Cerebral cortex (tissue), 2 donors: ENCODE measurements around a stretch of chr16.

DNA sequence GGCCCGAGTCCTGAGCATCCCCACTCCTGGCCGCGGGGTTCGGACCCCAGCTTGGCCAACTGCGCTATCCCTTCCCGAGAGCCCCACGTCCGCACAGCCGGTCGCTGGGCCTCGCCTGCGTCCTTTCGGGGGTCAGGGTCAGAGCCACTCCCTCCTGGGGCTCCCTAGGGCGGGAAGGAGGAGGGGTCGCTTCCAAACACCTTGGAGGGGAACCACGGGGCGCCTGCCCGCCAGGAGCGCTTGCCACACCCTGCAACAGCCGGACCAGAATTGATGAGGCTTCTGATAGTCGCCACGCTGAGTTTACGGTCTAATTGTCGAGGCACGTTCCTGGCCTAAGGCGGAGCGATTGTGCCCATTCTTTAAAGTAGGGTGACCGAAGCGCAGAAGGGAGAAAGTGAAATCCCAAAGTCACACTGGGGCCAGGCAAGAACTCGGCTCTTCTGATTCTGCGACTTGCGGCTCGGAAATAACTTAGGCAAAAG lies 453 bp downstream of the BFAR start:
- PRO-cap, 2 experiments: peak in 1 of 2 experiments; most common plus-strand start position 405 of the sequence (in 1); most common minus-strand start position 127 of the sequence (in 1)

DNA sequence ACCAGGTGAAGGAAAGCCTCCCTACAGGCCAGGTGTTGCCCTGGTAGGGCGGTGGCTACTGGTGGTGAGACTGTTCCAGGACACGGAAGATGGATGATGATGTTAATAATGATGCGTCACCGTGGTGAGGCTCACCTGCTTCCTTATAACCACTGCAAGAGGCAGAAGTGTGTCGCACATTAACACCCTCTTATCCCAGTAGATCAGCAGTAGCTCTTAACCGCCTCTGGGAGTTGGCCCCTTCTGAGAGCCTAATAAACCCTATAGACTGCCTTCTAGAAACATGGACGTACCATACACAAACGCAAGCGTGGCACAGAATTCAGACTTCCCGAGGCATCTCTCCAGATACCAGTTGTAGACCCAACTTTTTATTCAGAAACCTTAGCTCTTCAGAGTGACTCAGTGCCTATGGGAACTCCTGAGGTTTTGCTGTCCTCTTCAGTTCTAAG lies 7.8 kb downstream of the BFAR start:
- PRO-cap, 2 experiments: no peak in any of the 2 experiments

DNA sequence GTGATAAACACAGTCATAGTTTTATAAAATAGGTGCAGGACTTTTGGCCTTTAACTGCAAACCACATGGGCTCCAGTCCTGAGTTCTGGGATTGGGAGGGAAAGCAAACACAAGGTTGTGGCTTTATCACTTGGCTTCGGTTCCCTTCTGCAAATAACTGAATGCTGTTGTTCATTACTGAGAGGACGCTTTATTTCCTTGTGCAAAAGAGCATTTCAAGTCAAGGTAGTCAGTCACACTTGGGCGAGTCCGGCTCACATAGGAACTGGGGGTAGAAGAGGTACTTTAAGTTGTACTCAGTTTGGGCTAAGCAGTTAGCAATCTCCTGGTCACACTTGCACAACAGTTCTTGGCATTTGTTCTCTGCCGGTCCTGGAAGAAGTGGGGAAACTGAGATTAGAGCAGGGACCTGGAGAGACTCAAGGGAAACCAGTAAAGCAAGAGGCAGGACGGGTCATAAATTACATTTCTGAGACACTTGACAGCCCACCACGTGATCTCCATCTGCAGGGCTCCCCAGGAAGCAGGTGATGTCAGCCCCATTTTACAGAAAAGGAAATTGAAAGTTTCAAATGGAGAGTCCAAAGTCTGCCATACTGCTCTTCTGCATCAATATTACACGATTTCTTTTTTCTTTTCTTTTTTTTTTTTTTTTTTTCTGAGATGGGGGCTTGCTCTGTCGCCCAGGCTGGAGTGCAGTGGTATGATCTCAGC lies 21.6 kb downstream of the PLA2G10 start:
- PRO-cap, 2 experiments: no peak in any of the 2 experiments

DNA sequence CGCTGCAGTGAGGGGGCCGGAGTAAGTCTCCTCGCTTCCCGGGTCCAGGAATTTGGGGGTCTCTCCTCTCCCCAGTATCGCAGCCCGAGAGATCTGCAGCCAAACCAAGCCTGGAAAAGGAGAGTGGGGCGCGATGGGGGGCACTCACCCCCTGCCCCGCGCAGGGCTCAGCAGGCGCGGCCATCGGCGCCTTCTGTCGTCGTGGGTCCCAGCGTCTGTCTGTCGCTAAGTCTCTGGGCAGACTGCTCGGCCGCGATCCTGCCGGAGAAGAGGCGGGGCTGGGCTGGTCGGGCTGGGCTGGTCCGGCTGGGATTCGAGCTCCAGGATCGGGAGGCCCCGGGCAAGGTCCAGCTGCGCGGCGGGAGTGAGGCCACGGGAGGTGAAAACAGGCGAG lies 9.0 kb upstream of the NOMO1 start:
- PRO-cap, 2 experiments: no peak in any of the 2 experiments

- PRO-cap, 2 experiments: no peak in any of the 2 experiments
These were observed 1.5 kb downstream of the PDXDC1 start for GRCh38 chr16:14976390-14976608.

DNA sequence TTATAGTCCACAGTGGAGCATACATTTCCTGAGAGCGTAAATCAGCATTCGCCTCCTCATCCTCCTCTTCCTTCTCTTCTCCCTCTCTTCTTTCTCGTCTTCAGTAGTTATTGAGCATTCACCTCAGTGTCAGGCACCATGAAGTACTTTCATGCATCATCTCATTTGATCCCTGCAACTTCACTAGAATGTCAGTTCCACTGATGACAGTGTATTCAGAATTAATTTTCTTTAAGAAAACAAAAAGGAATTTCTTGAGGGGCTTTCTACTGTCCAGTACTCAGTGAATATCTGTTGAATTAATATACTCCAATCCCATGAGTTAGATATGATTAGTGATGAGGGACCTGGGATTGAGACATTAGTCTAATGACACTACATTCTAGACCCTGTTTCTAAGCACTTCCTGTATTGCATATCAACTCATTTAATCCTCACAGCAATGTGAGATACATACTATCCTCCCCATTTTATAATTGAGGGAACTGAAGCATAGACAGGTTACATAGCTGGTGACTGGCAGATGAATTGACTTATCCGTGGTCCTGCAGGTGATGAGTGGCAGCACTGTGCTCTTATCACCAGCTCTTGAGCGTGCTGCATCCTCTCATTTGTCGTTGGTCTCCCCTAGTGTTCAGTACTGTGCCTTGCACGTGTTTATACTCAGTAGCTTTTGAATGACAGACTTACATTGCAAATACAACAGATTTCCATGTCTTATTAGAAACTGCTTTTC lies 33.9 kb downstream of the NTAN1 start:
- PRO-cap, 2 experiments: no peak in any of the 2 experiments

DNA sequence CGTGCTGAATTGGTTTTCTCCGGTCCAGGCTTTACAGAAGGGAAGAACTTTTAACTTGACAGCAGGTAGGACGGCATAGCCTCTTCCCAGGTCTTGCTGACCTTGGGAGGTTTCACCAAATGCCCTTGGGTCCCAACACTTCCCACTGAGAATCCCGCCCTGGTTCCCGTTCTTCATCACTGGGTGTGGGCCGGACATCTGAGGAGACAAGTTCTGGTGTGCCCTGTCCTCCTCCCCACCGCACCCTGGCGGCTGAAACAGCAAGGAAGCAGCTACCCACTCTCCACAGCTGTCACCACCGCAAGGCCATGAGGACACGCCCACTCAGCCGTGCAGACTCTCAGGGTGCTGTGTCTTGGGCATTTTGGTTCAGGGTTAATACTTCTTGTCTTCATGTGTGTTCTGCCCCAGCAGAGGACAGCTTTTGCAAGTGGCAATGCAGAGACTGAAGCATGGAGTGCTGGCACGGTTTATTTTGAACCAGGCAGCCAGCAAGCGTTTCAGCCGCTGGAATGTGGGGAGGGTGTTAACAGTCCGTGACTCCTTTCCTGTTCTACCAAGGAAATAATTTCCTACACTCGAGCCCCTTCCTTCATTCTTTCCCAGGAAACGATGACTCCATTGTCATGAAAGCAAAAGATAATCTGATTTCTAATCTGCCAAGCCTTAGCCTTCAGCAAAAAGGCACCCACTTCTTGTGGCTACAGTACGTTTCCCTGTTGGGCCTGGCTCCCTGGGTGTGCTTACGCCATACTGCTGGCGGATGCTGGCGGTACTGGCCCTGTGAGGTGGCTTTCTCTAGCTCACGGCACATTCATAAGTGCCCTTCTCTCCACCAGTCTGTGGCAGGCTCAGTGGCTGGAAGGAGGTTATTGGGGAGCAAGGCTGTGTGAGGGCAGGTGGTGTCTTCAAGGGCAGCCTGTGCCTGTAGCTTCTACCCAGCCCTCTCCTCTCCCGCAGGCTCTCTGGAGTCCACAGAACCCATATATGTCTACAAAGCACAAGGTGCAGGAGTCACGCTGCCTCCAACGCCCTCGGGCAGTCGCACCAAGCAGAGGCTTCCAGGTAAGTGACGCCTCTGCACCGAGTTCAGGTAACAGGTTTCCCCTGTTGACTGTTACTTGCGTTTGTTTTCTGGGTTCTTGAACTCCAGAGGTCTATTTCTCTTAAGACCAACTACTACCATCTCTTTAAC lies 21.0 kb downstream of the NTAN1 start:
- PRO-cap, 2 experiments: no peak in any of the 2 experiments

GRCh38 chr16:15057787-15058167 lies 1.9 kb upstream of the NTAN1 start:
- PRO-cap, 2 experiments: no peak in any of the 2 experiments

DNA sequence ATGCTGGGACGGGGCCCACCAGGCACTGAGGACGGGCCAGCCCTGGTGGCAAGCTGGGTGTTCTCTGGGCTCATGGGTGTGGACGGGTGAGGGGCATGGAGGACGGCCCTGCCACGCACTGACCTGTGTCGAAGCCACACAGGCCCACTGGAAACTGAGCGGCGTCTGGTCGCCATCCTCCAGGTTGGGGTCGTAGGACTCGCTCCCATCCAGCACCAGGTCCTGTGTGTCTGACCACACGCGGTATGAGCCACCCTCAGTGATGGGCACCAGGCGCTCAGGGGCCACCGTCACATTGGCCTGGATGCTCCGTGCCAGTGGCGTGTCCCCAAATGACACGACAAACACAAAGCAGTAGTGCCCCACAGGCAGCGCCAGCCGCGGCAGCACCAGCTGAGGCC lies 41.5 kb upstream of the RRN3 start:
- PRO-cap, 2 experiments: no peak in any of the 2 experiments

DNA sequence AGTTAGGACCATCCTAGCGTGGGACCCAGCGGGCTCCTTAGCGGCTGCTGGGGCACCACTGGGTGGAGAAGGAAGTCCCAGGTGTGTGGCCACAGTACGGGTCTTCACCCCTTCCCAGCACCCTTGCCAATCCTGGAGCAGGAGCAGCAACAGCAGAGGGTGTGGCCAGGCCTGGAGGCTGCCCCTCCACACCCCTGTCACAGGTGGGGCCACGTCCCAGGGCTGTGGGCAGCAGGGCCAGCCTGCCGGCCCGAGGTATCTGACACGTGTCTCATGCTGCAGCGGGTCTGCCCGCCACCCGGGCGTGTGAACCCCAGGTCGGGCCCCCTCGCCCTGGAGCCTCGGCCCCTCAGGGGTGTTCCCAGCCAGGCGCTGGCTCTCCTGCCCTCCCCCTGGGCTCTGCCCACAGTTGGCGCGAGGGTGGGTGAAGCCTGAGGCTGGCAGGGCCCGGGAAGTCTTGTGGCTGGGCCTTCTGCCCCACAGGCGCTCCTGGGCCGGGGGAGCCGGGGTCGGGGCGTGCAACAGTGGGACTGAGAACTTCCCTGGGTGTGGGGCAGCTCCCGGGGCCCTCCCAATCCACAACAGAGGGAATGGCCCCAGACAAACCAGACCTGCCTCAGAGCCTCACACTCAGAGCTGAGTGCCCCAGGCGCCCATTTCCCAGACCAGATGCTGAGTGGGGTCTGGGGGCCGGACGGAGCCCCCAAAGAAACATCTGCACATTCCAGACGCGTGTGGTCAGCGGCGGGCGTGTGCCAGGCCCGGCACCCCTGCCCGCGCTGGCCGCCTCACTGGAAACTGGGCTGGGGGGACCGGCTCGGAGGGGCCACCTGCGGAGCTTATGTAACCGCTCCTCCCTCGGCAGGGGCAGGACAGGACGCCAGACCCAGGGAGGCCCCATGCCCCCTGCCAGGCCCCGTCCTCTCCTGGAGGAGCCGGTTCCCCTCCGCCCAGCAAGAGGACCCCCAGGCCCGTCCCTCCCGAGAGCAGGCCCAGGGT lies 49.4 kb upstream of the RRN3 start:
- PRO-cap, 2 experiments: no peak in any of the 2 experiments

DNA sequence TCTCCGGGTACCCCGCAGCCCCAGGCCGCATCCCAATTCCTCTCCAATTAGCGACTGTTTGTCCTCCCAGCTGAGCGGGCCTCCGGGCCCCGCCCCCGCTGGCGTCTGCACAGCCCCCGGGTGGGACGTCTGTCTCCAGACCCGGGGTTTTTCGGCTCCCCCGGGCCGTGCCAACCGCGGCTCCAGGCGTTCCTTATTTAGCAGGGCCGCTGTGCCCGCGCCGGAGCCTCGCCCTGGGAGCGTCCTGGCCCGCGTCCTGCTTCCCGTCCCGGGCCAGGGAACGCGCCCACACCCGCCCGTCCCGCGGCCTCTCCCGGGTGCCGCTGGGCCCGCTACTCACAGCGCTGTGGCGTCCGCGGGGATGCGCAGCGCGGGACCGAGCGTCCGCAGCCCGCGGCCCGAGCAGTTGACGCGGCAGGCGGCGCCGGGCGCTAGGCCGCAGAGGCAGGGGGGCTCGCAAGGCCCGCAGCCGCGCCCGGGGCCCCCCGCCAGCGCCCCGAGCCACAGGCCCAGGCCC lies 60.0 kb upstream of the RRN3 start:
- PRO-cap, 2 experiments: peak in 1 of 2 experiments; most common plus-strand start position 147 of the sequence (in 1); most common minus-strand start position 109 of the sequence (in 1)

DNA sequence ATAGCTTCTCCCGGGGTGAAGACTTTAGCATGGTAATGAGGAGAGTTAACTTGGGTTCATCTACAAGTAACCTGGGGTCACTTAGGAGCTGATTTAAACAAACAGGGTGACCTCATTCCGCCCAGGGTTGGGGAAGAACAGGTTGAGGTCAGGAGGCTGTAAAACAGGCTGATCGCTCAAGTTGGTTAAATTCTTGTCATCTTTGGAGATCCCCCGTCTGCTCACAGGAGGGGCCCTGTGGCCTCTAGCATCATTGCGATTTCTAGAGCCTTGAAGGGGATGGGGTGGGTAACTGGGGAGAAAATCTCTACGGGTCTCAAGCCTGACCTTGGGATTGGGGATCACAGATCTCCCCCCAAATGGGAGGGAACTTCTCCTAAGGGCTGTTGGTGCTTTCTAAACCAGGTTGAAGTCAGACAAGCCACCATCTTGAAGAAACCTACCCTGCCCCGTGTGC lies 1.8 kb downstream of the MPV17L start:
- PRO-cap, 2 experiments: no peak in any of the 2 experiments

- PRO-cap, 2 experiments: no peak in any of the 2 experiments
These were observed 55.1 kb downstream of the BMERB1 start for GRCh38 chr16:15489426-15489899.

GRCh38 chr16:15625316-15625960 lies 17.5 kb downstream of the MARF1 start:
- PRO-cap, 2 experiments: no peak in any of the 2 experiments

GRCh38 chr16:15635675-15636379 lies 7.1 kb downstream of the MARF1 start:
- PRO-cap, 2 experiments: no peak in any of the 2 experiments

GRCh38 chr16:15717113-15717486 lies 67.1 kb downstream of the NDE1 start:
- PRO-cap, 2 experiments: no peak in any of the 2 experiments

GRCh38 chr16:15829295-15830016 lies 27.4 kb downstream of the MYH11 start:
- PRO-cap, 2 experiments: no peak in any of the 2 experiments

DNA sequence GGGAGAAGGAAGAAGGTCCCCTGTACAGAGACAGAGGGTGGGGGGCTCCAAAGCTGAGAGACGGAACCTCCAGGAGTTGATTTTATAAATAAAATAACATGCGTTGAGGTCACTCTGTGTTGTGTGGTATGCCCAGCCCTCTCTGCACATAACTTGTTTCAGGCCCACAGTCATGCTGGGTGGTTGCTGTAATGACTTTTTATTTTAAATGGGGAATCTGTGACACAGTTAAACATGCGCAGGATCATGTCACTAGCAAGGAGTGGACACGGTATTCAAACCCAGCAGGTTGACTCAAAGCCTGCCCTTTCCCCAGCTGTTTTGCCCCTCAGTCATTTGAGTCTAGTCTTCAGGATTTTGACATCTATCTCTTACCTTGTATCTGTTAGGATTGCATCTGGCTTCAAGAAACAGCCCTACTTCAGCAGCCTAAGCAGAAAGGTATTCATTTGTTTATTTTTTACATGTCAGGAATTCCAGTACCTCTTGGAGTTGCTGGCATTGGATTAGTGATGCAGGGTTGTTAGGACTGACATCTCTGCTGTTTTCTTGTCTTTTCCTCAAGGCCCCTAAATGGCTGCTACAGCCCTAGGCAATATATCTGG lies 22.6 kb downstream of the ABCC1 start:
- PRO-cap, 2 experiments: no peak in any of the 2 experiments

GRCh38 chr16:16007593-16008427 lies 58.4 kb downstream of the ABCC1 start:
- PRO-cap, 2 experiments: no peak in any of the 2 experiments

DNA sequence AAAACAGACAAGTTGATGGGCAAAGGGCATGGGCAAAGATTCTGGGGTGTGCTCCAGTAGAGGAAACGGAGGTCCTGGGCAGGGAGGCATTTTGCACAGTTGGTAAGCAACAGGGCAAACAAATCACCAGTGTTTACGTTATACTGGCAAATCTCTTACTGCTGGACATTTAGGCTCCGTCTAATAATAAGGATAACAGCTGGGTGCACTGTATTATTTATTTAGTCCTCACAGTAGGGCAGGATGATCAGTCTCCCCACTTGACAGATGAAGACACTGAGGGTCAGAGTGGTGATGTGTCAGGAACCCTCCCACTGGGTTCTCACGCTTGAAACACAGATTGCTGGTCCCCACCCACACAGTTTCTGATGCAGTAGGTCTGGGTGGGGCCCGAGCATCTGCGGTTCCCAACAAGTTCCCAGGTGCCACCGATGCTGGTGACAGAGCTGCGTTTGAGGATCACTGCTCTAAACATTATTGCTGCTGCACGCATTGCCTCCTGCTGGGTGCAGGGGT lies 75.7 kb downstream of the ABCC1 start:
- PRO-cap, 2 experiments: no peak in any of the 2 experiments